Right lobe of liver (tissue), 4 donors: ENCODE results near the genes ZNF543, ZNF416, ZNF329, ZNF544, RNF225 and ZNF584.

GRCh38 chr19:57284118-57284871 lies 4.0 kb downstream of the ZNF460 start:
- PRO-cap, 4 experiments: no peak in any of the 4 experiments
- RAMPAGE, long total RNA, 2 experiments: no peak in any of the 2 experiments

GRCh38 chr19:57292199-57292795 lies 12.0 kb downstream of the ZNF460 start:
- PRO-cap, 4 experiments: no peak in any of the 4 experiments
- RAMPAGE, long total RNA, 2 experiments: no peak in any of the 2 experiments

DNA sequence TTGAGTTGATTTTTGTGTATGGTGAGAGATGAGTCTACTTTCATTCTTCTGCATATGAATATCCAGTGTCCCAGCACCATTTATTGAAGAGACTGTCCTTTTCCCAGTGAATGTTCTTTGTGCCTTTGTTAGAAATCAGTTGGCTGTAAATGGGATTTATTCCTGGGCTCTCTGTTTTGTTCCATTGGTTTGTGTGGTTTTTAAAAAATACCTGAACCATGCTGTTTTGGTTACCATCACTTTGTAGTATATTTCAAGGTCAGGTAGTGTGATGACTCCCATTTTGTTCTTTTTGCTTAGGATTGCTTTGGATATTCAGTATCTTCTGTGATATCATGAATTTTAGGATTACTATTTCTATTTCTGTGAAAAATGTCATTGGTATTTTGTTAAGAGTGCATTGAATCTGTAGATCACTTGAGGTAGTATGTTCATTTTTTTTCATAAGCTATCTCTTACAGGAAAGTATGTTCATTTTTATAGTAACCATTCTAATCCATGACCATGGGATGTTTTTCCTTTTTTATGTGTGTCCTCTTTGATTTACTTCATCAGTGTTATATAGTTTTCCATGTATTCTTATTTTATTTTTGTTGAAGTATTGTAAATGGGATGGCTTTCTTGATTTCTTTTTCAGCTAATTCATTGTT lies 14.9 kb downstream of the ZNF460 start:
- PRO-cap, 4 experiments: no peak in any of the 4 experiments
- RAMPAGE, long total RNA, 2 experiments: no peak in any of the 2 experiments

DNA sequence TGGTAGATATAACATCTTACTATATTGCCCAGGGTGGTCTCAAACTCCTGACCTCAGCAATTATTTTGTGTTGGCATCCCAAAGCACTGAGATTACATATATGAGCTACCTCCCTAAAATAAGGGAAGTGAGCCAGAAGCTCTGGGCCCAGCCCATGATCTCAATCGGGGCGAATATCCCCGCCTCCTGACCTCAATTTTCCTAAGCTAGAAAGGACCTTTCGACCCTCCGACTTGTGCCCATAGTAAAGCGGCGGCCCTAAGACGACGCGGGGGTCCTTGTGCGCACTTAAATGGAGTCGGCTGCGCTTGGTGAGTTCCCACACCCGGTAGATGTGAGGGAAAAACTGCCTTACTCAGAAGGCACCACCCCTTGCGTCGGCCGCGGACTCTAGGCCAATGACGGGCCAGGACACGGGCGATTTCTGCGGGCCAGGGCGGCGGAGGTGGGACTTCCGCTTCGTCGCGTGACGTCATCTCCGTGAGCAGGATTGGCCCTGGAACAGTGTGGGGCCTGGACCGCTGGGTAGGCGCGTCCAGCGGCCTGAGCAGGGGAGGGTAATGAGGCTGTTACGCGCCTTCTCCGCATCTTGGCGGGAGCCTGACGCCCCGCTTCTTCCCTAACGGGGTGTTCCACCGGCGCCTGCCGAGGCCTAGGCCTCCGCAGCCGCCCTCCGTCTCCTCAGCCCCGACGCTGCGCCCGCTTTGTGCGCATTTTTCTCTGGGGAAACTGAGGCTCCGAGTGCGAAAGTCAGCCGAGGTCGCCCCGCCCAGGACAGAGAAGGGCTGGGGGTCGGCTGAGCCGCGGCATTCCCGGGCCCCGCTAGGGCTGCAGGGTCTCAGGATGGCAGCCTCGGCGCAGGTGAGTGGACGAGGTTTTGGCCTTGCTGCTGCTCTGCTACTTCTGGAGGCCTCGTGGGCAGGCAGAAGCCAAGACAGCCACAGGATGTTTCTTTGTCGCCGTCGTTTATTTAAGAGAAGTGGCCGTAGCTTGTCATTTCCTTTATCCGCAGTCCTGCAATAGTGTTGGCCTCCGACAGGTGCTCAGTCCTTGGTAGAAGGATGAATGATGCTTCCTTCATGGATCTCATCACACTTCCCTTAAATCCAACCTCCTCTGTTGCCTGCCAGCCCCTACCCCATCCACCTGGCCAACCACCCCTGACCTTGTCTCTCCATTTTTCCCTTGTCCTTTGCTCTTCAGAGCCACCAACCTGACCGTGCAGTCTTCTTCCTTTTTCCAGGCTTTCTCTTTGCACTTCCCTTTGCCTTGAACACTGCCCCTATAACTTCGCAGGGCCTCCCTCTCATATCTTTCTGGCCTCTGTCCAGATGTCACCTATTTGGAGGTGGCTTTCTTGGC lies at the start of gene ZNF543:
Gene ZNF543, plus strand, starts transcription at position 462 of the 1,362 bp plus-strand sequence.
- PRO-cap, 4 experiments: peak in 4 of 4 experiments; most common plus-strand start position 475 of the sequence (in 2); most common minus-strand start position 334 of the sequence (in 3)
- RAMPAGE, long total RNA, 2 experiments: start-site peak on the plus strand in 1 of 2 experiments, centred at position 493 of the sequence, 37 reads per replicate

GRCh38 chr19:57352158-57352876 lies 1.2 kb downstream of the ZNF304 start:
- PRO-cap, 4 experiments: no peak in any of the 4 experiments
- RAMPAGE, long total RNA, 2 experiments: no peak in any of the 2 experiments

DNA sequence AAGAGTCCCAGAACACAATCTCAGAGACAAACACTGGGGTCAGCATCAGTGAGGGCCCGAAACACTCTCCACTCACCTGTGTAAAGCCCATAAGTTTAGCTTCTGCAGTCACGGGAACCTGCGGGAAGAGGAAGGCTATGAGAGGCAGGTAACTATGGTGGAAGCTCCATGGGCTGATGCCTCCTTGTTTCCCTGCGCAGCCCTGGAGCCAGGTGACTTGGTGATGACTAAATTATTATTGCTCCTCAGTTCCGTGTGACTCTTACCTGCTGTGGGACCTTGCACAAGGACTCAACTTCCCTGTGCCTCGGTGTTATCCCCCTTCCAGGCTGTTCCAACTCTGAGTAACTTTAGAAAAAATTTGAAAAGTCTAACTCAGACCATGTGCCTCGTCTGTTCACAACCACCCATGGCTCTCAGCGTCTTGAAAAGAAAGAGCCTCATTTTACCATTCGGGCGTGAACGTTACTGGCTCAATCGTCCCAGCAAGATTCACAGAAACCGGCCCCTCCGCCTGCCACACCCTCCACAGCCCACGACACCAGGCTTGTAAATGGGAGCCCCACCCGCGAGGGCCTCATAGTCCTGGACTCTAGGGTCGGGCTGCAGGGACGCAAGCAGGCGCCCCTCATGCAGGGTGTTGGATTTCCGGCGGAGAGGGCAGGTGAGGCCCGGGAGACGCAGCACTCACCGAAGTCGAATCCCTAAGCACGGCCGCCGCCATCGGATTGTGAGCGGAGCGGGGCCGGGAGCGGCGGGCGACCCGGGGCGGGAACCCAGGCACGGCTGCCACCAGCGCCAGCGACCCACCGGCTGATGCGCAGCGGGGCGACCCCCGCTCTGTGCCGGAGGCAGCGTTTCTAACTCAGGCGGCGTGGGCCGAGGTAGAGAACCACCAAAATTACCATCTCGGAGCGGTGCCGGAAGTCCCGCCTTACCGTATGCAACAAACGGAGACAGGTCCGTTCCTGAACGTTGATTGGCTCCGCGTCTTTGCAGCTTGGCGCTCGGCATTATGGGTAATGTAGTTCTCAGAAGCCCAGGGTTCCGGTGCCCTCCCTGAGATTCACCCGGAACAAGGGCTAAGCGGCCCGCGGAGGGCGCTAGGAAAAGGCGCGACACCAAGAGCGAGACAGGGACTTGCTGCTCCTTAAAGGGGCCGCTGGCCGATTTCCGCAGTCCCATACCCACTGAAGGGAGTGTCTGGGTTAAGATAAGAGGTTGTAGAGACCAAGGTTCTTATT lies at the start of gene ZNF416:
Gene ZNF416, minus strand, starts transcription at position 931 of the 1,244 bp plus-strand sequence.
- PRO-cap, 4 experiments: peak in 3 of 4 experiments; most common plus-strand start position 1,062 of the sequence (in 1); most common minus-strand start position 928 of the sequence (in 3)
- RAMPAGE, long total RNA, 2 experiments: no peak in any of the 2 experiments

- PRO-cap, 4 experiments: no peak in any of the 4 experiments
- RAMPAGE, long total RNA, 2 experiments: no peak in any of the 2 experiments
Measured at GRCh38 chr19:57887194-57888029, 1.4 kb downstream of the ZNF814 start.

GRCh38 chr19:58037733-58038332 lies 4.0 kb downstream of the ZSCAN1 start:
- PRO-cap, 4 experiments: no peak in any of the 4 experiments
- RAMPAGE, long total RNA, 2 experiments: no peak in any of the 2 experiments

GRCh38 chr19:58118131-58118758 lies 20.2 kb upstream of the ZSCAN18 start:
- PRO-cap, 4 experiments: no peak in any of the 4 experiments
- RAMPAGE, long total RNA, 2 experiments: no peak in any of the 2 experiments

DNA sequence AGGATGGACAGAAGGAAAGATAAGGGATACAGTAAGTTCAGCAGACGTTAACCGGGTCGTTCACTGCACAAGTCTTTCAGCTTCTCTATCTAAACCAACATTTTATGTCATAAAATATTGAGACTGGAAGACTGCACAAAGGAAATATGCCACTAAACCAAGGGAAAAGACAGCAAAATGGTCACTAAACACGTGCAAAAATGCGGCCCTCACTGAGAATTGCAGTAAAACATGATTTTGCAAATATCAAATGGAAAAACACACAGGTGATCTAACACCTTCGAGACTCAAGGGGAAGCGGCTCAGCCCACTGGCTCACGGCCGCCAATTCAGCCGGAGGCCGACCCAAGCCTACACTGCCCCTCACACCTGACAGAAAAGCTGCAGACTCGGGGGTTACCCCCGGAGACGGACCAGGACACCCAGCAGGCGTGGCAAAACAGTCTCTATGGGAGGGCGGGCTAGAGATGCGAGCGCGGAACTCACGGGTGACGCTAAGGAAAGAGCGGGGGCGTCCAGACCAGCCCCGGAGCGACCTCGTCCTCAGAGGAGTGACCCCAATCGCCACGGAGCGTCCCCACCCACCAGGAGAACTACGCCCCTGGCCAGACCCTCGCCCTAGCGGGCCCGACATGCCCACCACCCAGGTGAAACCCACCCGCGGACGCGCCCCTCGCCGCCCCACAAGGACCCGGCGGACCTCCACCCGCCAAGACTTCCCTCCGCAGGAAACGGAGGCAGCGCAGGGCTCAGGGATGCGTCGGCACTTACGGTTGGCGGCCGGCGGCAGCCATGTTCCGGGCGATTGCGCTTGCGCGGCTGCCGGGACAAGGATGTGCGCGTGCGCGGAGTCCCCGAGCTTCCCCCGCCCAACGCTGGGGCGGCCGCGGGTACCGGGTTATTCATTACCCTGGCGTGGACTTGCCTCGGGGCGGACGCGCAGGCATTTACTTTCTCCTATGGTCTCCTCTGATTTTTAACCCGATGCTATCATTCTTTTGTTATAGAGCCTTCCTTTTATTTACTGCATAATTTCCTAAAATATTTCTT lies at the start of gene ZNF329:
Gene ZNF329, minus strand, starts transcription at position 809 of the 1,050 bp plus-strand sequence.
- PRO-cap, 4 experiments: peak in 4 of 4 experiments; most common plus-strand start position 905 of the sequence (in 4); most common minus-strand start position 807 of the sequence (in 4)
- RAMPAGE, long total RNA, 2 experiments: start-site peak on the minus strand in 1 of 2 experiments, centred at position 997 of the sequence, 22 reads per replicate

DNA sequence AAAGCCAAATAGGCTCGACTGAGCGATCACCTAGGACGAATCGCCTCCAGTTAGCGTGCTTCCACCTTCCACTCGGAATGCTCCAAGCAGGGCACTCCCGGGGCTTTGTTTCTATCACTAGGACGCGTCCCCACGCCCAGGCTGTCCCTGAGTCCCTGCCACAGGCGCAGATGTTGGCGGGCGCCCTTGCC lies 505 bp upstream of the ZNF544 start:
- PRO-cap, 4 experiments: no peak in any of the 4 experiments
- RAMPAGE, long total RNA, 2 experiments: no peak in any of the 2 experiments

- PRO-cap, 4 experiments: peak in 4 of 4 experiments; most common plus-strand start chr19:58228919 (in 3); most common minus-strand start chr19:58228828 (in 4)
- RAMPAGE, long total RNA, 2 experiments: start-site peak on the plus strand in 2 of 2 experiments, at chr19:58228923-58228929 at its widest, 33 to 42 reads per replicate
Measured at GRCh38 chr19:58228505-58229187, at the start of gene ZNF544. TSS of gene ZNF544 (plus strand) at chr19:58228914.

DNA sequence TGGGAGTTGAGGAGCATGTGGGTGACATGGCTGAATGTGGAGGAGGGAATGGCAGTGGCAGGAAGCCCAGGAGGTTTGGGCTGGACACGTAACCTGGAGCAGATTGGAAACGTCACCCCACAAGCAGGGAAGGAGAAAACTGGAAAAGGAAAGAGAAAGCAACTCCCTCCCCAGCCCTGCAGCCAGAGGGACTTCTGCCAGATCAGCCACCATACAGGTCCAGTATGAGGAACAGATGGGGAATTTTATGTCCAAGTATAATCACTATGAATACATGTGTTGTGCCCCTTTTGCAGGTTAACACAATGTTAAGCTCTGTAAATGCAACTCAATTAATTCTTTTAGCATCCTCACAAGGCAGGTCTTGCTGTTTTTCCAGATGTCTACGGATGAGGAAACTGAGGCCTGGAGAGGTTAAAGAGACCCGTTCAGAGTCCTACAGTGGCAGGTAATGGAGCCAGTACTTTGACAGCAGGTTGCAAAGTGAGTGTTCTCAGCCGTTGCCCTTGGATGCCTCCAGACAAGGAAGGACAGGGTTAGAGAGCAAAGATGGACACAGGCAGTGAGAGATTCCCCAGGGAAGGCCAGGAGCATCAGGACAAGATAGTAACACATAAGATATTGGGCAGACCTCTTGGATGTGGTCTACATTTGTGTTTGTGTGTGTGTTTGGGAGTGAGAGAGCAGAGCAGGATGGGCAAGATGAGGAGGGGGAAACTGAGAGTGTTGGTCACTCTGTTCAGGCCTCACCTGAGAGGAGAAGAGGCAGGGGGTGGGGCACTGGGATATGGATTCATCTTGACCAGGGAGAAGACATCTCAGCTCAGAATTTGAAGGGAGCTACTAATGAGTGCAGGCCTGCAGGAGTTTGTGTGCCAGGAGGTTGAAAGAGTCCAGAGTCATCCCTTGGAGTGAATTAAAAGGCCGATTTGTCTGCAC lies 1.6 kb downstream of the ZNF544 start:
- PRO-cap, 4 experiments: no peak in any of the 4 experiments
- RAMPAGE, long total RNA, 2 experiments: no peak in any of the 2 experiments

- PRO-cap, 4 experiments: peak in 4 of 4 experiments; most common plus-strand start chr19:58336517 (in 1); most common minus-strand start chr19:58336354 (in 2)
- RAMPAGE, long total RNA, 2 experiments: no peak in any of the 2 experiments
Measured at GRCh38 chr19:58336275-58336804, 9.5 kb downstream of the ZSCAN22 start.

DNA sequence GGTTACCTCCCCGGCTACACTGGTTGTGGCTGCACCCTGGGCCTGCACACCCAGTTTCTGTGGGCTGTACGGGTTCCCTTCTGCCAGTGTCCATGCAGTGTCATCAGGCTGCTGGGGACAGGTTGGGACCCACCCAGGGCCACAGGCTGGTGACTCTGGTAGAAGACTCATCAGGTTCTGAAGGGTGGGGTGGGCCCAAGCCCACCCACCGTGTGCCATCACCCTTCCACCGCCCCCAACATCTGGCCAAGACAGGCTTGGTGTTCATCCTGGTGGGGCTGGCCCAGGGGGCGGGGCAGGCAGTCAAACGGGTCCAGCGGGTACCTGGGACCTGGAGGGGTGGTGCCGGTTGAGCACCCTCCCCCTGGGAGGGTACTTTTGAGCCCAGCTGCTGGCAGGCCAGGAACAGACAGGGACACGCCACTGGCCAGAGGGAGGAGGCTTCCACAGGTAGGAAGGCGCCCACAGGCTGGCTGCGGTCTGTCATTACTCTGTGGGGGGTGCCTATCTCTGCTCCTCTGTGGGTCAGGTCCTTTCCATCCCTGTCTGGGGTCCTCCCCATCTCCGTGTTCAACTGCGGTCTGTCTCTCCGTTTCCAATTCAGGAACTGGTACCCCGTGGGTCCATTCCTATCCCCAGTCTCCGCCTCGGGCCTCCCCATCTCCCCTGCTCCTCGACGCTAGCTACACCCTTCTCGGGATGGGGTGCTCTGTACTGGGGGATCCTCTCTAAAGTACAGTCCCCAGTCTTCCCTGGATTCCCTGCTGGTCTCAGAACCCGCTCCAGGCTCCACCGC lies at the start of gene RNF225:
Gene RNF225, plus strand, starts transcription at position 405 of the 796 bp plus-strand sequence.
- PRO-cap, 4 experiments: no peak in any of the 4 experiments
- RAMPAGE, long total RNA, 2 experiments: no peak in any of the 2 experiments

- PRO-cap, 4 experiments: peak in 1 of 4 experiments; most common minus-strand start chr19:58396631 (in 1)
- RAMPAGE, long total RNA, 2 experiments: no peak in any of the 2 experiments
Measured at GRCh38 chr19:58396048-58396751, 744 bp downstream of the RNF225 start.

DNA sequence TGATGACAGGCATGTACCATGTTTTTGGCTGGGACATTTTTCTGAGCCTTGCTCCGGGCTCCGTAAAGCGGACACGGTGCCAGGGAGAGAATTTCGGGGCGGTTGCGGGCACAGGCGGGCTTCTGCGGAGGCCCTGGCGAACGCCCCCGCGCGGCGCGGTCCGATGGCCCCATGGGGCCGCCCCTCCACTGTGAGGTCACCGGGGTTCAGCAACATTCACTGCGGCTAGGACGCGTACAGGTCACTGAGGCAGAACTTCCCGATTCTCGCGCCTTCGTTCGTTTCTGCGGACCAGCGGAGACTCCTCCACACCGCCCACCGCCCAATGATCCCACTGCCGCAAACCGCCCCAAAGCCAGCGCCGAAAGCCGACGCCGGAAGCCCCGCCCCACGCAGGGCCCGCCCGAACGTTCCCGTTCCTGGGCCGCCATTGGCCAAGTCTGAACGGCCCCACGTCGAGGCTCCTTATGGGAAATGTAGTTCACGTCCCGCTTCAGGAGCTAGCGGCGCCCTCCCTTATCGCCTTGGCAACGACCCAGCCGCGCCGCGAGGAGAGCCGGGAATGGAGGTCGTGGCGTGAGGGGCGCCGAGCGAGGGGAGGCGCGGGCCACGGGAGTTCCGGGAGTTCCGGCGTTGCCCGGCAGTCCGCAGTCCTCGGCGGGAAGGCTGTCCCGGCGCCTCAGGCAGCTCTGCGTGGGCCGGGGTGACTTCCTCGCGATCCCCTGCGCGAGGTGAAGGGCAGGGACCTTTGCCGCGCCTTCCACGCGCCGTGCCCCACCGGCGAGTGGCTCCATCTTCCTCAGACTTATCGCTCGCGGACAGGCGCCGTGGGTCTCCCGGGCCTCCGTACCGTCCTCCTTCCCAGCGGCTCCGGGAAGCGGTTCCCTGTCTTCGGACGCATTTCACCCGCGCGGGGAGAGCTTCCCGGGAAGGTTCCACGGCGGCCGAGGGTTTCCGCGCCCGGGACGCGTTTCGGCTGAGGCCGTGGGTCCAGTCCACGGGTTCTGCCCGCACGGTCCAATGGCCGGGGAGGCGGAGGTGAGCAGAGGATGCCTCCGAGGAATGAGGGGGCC lies at the start of gene ZNF584:
Gene ZNF584, plus strand, starts transcription at position 522 of the 1,073 bp plus-strand sequence.
- PRO-cap, 4 experiments: peak in 4 of 4 experiments; most common plus-strand start position 650 of the sequence (in 4); most common minus-strand start position 327 of the sequence (in 3)
- RAMPAGE, long total RNA, 2 experiments: start-site peak on the minus strand in 1 of 2 experiments, centred at position 368 of the sequence, 19 reads per replicate

DNA sequence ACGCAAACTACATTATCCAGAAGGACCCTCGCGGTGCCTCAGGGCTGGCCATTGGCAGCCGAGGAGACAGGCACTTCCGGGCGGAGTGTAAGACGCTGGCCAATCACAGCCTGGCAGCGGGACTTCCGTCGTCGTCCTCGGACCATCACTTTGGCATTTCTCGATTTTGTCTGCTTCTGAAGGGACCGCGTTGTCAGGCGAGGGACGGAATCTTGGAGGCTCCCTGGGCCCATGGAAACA lies 297 bp upstream of the ZNF132 start:
- PRO-cap, 4 experiments: peak in 4 of 4 experiments; most common plus-strand start position 116 of the sequence (in 2)
- RAMPAGE, long total RNA, 2 experiments: no peak in any of the 2 experiments

- PRO-cap, 4 experiments: no peak in any of the 4 experiments
- RAMPAGE, long total RNA, 2 experiments: no peak in any of the 2 experiments
Measured at GRCh38 chr19:58474055-58474530, 2.1 kb upstream of the ZNF446 start.

DNA sequence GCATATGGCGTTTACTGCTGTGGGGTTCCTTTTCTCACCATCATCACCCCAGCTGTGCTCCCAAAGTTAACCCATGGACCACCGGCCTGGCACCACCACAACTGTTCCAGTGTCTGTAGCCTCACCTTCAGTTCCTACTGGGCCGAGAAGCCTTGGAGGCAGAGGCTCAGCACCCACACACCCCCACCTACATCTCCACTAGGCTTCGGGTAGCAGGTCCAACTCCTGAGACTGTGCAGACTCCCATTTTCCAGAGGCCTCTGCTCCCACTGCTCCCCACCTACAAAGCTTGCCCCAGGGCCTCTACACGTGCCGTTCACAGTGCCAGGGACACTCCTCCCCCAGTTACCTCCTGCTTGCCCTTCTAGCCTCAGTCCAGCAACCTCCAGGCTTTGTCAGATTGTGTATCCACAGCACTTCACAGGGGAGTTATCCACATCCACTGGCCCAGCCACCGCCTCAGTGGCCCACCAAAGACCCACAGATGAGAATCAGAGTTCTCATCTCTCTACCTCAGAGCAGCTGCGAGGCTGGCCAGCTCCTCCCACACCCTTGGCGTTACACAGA lies 14.1 kb downstream of the SLC27A5 start:
- PRO-cap, 4 experiments: peak in 1 of 4 experiments; most common minus-strand start position 288 of the sequence (in 1)
- RAMPAGE, long total RNA, 2 experiments: no peak in any of the 2 experiments